K562 (cell line): ENCODE measurements around a stretch of chr20.

DNA sequence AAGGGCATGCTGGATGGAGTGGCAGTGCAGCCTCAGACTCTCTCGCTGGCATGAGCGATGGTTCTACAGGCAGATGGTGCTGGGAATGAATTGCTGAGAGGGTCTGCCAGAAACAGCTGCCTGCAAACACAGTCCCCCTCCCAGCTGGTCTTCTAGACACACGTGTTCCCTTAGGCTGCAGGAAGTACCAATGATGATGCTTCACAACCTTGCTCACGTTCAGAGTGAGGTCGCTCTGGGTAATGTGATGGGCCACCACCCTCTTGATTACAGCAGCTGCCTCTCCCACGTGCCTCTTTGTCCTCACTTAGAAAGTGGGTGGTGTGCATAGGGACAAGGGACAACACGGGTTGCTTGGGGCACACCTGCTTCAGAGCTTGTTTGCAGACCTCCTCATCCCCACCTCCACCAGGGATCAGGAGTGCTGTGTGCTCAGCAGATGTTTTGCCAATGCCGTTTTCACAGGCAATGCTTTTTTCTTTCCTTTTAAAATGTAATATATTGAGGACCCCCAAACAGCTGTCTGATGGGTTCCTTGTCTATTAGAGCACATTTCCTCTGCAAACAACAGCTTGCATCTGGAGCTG lies 84.6 kb downstream of the FOXA2 start:
- RAMPAGE, long total RNA: no peak
- RRBS: no CpG with 5 or more reads among the region's 8 CpGs
PRO-cap:
- standard: no peak
- CoPRO, capped RNA only, 2 experiments: no peak in any of the 2 experiments
- CoPRO, capped and uncapped RNA, 2 experiments: no peak in any of the 2 experiments
- CoPRO, uncapped RNA only, 2 experiments: no peak in any of the 2 experiments
CAGE:
- cytosol, long polyA plus RNA: no peak
- long polyA plus RNA: no peak
- nucleolus, long total RNA: no peak
- nucleus, long polyA plus RNA: no peak

DNA sequence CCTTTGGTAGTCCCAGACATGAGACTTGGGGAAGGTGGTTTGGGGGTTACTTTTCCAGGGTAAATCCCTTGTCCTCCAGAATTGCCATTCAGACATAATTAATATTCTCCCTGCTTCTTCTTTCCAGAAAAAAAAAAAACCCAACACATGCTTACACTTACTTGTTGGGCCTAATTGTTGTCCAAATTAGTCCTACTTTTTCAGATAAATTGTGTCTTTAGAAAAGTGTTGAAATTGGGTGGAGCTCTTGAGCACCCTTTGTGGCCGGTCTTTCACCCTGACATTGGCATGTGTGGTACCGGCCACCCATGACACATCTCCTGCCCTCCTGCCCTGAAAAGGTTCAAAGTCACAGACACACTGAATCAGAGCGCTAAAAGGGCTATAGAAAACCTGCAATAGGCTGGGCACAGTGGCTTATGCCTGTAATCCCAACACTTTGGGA lies 57.3 kb downstream of the FOXA2 start:
- RAMPAGE, long total RNA: no peak
- RRBS: no CpG with 5 or more reads among the region's 3 CpGs
PRO-cap:
- standard: no peak
- CoPRO, capped RNA only, 2 experiments: no peak in any of the 2 experiments
- CoPRO, capped and uncapped RNA, 2 experiments: no peak in any of the 2 experiments
- CoPRO, uncapped RNA only, 2 experiments: no peak in any of the 2 experiments
CAGE:
- cytosol, long polyA plus RNA: no peak
- long polyA plus RNA: no peak
- nucleolus, long total RNA: no peak
- nucleus, long polyA plus RNA: no peak

DNA sequence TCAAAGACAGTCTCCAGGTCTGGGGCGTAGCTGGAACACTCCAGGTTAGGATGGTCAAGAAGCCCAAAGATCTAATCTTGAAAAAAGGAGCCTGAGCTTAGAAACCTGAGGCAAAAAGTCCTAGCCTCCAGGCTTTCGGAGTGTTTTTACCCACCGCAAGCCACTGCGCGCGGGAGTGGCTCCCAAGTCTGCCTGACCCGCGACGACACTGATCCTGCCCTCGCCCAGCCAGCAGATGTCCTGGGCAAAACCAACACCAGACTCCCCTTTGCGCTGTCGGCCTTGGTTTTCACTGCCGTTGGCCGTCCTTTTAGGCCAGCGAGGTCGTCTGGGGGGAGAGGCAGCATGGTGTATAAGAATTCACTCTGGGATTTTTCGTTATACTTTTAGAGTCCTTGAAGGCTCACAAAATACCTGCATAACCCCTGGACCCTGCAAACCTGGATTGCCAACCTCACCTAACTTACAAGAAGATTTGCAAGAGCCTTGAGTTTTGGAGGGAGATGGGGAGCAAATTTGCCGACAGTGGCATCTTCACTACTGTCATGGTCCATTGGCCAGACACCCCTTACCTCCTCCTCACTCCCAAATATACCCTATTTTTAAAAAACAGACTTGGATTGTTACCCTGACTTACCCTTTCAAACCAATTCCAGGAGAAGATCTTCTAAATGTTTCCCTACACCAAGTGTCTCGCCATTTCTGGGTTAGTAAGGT lies 4.6 kb downstream of the FOXA2 start:
- RAMPAGE, long total RNA: no peak
- RRBS: no CpG with 5 or more reads among the region's 19 CpGs
PRO-cap:
- standard: no peak
- CoPRO, capped RNA only, 2 experiments: no peak in any of the 2 experiments
- CoPRO, capped and uncapped RNA, 2 experiments: no peak in any of the 2 experiments
- CoPRO, uncapped RNA only, 2 experiments: no peak in any of the 2 experiments
CAGE:
- cytosol, long polyA plus RNA: no peak
- long polyA plus RNA: no peak
- nucleolus, long total RNA: no peak
- nucleus, long polyA plus RNA: no peak

GRCh38 chr20:22580339-22580533 lies 4.1 kb downstream of the FOXA2 start:
- RAMPAGE, long total RNA: no peak
PRO-cap:
- standard: no peak
- CoPRO, capped RNA only, 2 experiments: no peak in any of the 2 experiments
- CoPRO, capped and uncapped RNA, 2 experiments: no peak in any of the 2 experiments
- CoPRO, uncapped RNA only, 2 experiments: no peak in any of the 2 experiments
CAGE:
- cytosol, long polyA plus RNA: no peak
- long polyA plus RNA: no peak
- nucleolus, long total RNA: no peak
- nucleus, long polyA plus RNA: no peak

GRCh38 chr20:22684478-22685160 lies 100.2 kb upstream of the FOXA2 start:
- RAMPAGE, long total RNA: no peak
- RRBS: no CpG with 5 or more reads among the region's 11 CpGs
PRO-cap:
- standard: no peak
- CoPRO, capped RNA only, 2 experiments: no peak in any of the 2 experiments
- CoPRO, capped and uncapped RNA, 2 experiments: no peak in any of the 2 experiments
- CoPRO, uncapped RNA only, 2 experiments: no peak in any of the 2 experiments
CAGE:
- cytosol, long polyA plus RNA: no peak
- long polyA plus RNA: no peak
- nucleolus, long total RNA: no peak
- nucleus, long polyA plus RNA: no peak

- RAMPAGE, long total RNA: no peak
- RRBS: 87% methylated on average over 16 of the region's 60 CpGs
PRO-cap:
- standard: no peak
- CoPRO, capped RNA only, 2 experiments: no peak in any of the 2 experiments
- CoPRO, capped and uncapped RNA, 2 experiments: no peak in any of the 2 experiments
- CoPRO, uncapped RNA only, 2 experiments: no peak in any of the 2 experiments
CAGE:
- cytosol, long polyA plus RNA: no peak
- long polyA plus RNA: no peak
- nucleolus, long total RNA: no peak
- nucleus, long polyA plus RNA: no peak
Measured at GRCh38 chr20:23047074-23048234, 2.0 kb downstream of the THBD start.

- RAMPAGE, long total RNA: no peak
- RRBS: no CpG with 5 or more reads among the region's 8 CpGs
PRO-cap:
- standard: no peak
- CoPRO, capped RNA only, 2 experiments: no peak in any of the 2 experiments
- CoPRO, capped and uncapped RNA, 2 experiments: no peak in any of the 2 experiments
- CoPRO, uncapped RNA only, 2 experiments: no peak in any of the 2 experiments
CAGE:
- cytosol, long polyA plus RNA: no peak
- long polyA plus RNA: no peak
- nucleolus, long total RNA: no peak
- nucleus, long polyA plus RNA: no peak
Measured at GRCh38 chr20:23082659-23083331, 3.3 kb downstream of the CD93 start.

GRCh38 chr20:23094848-23095358 lies 8.8 kb upstream of the CD93 start:
- RAMPAGE, long total RNA: no peak
- RRBS: no CpG with 5 or more reads among the region's 10 CpGs
PRO-cap:
- standard: no peak
- CoPRO, capped RNA only, 2 experiments: no peak in any of the 2 experiments
- CoPRO, capped and uncapped RNA, 2 experiments: no peak in any of the 2 experiments
- CoPRO, uncapped RNA only, 2 experiments: no peak in any of the 2 experiments
CAGE:
- cytosol, long polyA plus RNA: no peak
- long polyA plus RNA: no peak
- nucleolus, long total RNA: no peak
- nucleus, long polyA plus RNA: no peak

- RAMPAGE, long total RNA: no peak
- RRBS: under 1% methylated on average over 5 of the region's 58 CpGs
PRO-cap:
- standard: bidirectional peak, plus-strand start at chr20:23351378, minus-strand start at chr20:23351464
- CoPRO, capped RNA only, 2 experiments: no peak in any of the 2 experiments
- CoPRO, capped and uncapped RNA, 2 experiments: no peak in any of the 2 experiments
- CoPRO, uncapped RNA only, 2 experiments: no peak in any of the 2 experiments
CAGE:
- cytosol, long polyA plus RNA: no peak
- long polyA plus RNA: no peak
- nucleolus, long total RNA: no peak
- nucleus, long polyA plus RNA: no peak
Measured at GRCh38 chr20:23350990-23351922, 665 bp downstream of the NXT1 start.

GRCh38 chr20:23426050-23426402 lies 4.7 kb upstream of the NAPB start:
- RAMPAGE, long total RNA: no peak
- RRBS: no CpG with 5 or more reads among the region's 21 CpGs
PRO-cap:
- standard: no peak
- CoPRO, capped RNA only, 2 experiments: no peak in any of the 2 experiments
- CoPRO, capped and uncapped RNA, 2 experiments: no peak in any of the 2 experiments
- CoPRO, uncapped RNA only, 2 experiments: no peak in any of the 2 experiments
CAGE:
- cytosol, long polyA plus RNA: no peak
- long polyA plus RNA: no peak
- nucleolus, long total RNA: no peak
- nucleus, long polyA plus RNA: no peak

DNA sequence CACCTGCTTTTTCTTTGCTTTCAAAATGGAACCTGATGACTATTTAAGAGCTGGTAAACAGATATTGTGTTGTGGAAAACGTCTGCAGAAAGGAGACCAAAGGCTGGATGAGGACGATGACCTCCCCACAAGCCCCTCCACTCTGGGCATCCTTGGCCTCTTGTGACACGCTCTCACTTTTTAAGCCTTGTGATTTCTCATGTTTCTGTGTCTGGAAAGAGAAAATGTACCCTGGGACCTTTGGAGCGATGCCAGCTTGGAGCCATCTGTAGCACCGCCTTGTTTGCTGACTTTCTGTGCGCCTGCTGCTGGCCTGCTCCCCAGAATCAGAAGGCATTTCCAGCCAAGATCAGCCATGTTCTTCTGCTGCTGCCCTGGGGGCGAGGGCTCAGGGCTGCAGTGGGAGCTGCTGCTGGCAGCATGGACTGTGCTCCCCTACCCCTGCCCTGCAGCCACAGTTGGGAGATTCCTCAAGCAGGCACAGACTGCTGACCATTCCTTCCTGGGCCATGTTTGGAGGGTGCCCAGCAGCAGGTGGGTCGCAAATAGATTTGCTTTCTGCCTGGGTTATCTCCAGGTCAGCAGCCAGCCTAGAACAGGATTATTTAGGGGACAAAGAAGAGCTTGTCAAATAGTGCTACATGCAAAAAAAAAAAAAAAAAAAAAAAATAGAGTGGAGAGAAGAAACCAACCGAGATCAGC lies 3.4 kb upstream of the CSTL1 start:
- RAMPAGE, long total RNA: no peak
- RRBS: no CpG with 5 or more reads among the region's 9 CpGs
PRO-cap:
- standard: no peak
- CoPRO, capped RNA only, 2 experiments: no peak in any of the 2 experiments
- CoPRO, capped and uncapped RNA, 2 experiments: no peak in any of the 2 experiments
- CoPRO, uncapped RNA only, 2 experiments: no peak in any of the 2 experiments
CAGE:
- cytosol, long polyA plus RNA: no peak
- long polyA plus RNA: no peak
- nucleolus, long total RNA: no peak
- nucleus, long polyA plus RNA: no peak

DNA sequence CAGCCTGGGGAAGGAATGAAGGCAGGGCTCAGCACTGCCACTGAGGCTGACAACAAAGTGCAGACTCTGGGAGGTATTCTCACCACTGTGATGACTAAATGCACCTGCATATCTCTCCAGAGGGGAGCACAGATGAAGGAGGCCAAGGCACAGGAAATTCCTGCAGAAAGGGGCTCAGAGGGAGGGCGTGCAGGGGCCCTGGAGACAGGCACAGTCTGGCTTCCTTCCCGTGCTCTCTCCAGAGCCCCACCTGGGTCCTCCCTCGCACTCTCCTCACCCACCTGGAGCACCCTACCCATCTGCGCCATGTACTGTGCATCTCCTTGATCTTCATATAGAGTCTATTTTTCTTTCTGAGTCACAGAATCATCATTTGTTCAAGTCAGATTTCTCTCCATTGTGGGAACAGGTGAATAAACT lies 16.1 kb downstream of the CST9L start:
- RAMPAGE, long total RNA: no peak
- RRBS: no CpG with 5 or more reads among the region's 4 CpGs
PRO-cap:
- standard: no peak
- CoPRO, capped RNA only, 2 experiments: no peak in any of the 2 experiments
- CoPRO, capped and uncapped RNA, 2 experiments: no peak in any of the 2 experiments
- CoPRO, uncapped RNA only, 2 experiments: no peak in any of the 2 experiments
CAGE:
- cytosol, long polyA plus RNA: no peak
- long polyA plus RNA: no peak
- nucleolus, long total RNA: no peak
- nucleus, long polyA plus RNA: no peak

DNA sequence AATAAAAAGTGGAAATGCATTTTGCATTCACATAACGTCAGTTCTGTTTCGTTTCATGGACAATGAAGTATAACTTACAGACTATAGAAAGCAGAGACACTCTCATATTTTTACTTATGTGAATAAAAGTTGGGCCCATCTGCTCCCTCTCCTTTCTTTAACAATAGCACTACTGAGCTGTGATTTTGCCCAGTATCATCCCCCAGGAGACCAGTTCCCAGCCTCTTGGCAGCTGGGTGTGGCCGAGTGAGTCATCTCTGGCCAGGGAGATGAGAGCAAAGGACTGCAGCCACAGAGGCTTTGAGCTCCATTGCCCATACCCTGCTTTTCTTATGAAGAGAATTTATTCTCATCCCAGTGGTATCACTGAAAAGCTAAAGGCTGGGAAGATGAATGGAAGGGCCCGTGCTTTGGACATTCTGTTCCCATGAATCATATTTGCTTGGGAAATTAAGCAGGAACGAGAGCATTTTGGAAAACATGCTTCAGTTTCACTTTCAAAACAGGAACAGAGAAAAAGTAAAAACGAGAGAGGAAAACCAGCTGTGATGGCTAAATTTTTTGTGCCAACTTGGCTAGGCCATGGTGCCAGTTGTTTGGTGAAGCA lies 14.9 kb downstream of the CST3 start:
- RAMPAGE, long total RNA: no peak
- RRBS: no CpG with 5 or more reads among the region's 6 CpGs
PRO-cap:
- standard: no peak
- CoPRO, capped RNA only, 2 experiments: no peak in any of the 2 experiments
- CoPRO, capped and uncapped RNA, 2 experiments: no peak in any of the 2 experiments
- CoPRO, uncapped RNA only, 2 experiments: no peak in any of the 2 experiments
CAGE:
- cytosol, long polyA plus RNA: no peak
- long polyA plus RNA: no peak
- nucleolus, long total RNA: no peak
- nucleus, long polyA plus RNA: no peak

DNA sequence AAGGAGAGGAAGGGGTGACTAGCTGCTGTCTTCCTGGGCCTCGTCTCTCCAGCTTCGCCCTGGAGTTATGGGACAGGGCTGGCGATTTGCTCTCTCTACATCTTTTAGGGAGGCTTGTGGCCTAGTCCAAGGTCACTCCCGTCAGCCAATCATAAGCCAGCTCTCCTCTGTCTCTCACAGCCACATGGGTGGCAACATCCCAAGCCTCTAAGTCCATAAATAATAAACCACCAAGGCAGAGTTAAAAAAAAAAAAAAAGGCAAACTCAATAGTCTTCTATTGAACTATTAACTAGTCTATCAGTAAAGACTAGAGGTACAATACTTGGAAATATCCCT lies 7.3 kb downstream of the CST3 start:
- RAMPAGE, long total RNA: no peak
- RRBS: no CpG with 5 or more reads among the region's 4 CpGs
PRO-cap:
- standard: no peak
- CoPRO, capped RNA only, 2 experiments: no peak in any of the 2 experiments
- CoPRO, capped and uncapped RNA, 2 experiments: no peak in any of the 2 experiments
- CoPRO, uncapped RNA only, 2 experiments: no peak in any of the 2 experiments
CAGE:
- cytosol, long polyA plus RNA: no peak
- long polyA plus RNA: no peak
- nucleolus, long total RNA: no peak
- nucleus, long polyA plus RNA: no peak

DNA sequence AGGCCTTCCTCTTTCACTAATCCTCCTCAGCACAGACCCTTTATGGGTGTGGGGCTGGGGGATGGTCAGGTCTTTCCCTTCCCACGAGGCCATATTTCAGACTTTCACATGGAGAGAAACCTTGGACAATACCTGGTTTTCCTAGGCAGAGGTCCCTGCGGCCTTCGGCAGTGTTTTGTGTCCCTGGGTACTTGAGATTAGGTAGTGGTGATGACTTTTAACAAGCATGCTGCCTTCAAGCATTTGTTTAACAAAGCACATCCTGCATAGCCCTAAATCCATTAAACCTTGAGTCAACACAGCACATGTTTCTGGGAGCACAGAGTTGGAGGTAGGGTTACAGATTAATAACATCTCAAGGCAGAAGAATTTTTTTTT lies 6.0 kb upstream of the CST4 start:
- RAMPAGE, long total RNA: no peak
- RRBS: no CpG with 5 or more reads among the region's 3 CpGs
PRO-cap:
- standard: no peak
- CoPRO, capped RNA only, 2 experiments: no peak in any of the 2 experiments
- CoPRO, capped and uncapped RNA, 2 experiments: no peak in any of the 2 experiments
- CoPRO, uncapped RNA only, 2 experiments: no peak in any of the 2 experiments
CAGE:
- cytosol, long polyA plus RNA: no peak
- long polyA plus RNA: no peak
- nucleolus, long total RNA: no peak
- nucleus, long polyA plus RNA: no peak

GRCh38 chr20:23902098-23903252 lies 22.9 kb upstream of the CST5 start:
- RAMPAGE, long total RNA: no peak
- RRBS: no CpG with 5 or more reads among the region's 26 CpGs
PRO-cap:
- standard: no peak
- CoPRO, capped RNA only, 2 experiments: no peak in any of the 2 experiments
- CoPRO, capped and uncapped RNA, 2 experiments: no peak in any of the 2 experiments
- CoPRO, uncapped RNA only, 2 experiments: no peak in any of the 2 experiments
CAGE:
- cytosol, long polyA plus RNA: no peak
- long polyA plus RNA: no peak
- nucleolus, long total RNA: no peak
- nucleus, long polyA plus RNA: no peak

DNA sequence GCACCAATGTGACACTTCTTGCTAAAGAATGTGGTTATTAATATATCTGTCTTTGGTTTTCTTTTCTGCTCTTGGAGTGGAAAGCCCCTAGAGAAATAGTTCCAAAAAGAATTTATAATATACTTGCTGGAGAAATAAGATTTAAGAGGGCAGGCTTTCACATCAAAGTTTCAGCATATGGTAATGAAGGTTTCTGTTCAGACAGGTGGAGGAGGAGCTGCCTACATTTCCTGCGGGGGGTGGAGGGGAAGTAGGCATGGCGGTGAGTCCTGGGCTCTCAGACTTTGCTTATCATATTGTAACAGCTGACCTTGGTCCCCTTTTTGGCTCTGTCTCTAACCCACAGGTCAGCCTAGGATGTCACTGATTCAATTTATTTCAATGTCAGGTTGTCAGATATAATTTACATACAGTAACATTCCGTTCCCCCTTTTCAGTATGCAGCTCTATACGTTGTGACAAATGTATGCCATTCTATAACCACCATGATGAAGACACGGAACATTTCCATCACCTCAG lies 77.5 kb upstream of the GGTLC1 start:
- RAMPAGE, long total RNA: no peak
- RRBS: no CpG with 5 or more reads among the region's 5 CpGs
PRO-cap:
- standard: no peak
- CoPRO, capped RNA only, 2 experiments: no peak in any of the 2 experiments
- CoPRO, capped and uncapped RNA, 2 experiments: no peak in any of the 2 experiments
- CoPRO, uncapped RNA only, 2 experiments: no peak in any of the 2 experiments
CAGE:
- cytosol, long polyA plus RNA: no peak
- long polyA plus RNA: no peak
- nucleolus, long total RNA: no peak
- nucleus, long polyA plus RNA: no peak

- RAMPAGE, long total RNA: no peak
- RRBS: no CpG with 5 or more reads among the region's 17 CpGs
PRO-cap:
- standard: no peak
- CoPRO, capped RNA only, 2 experiments: no peak in any of the 2 experiments
- CoPRO, capped and uncapped RNA, 2 experiments: no peak in any of the 2 experiments
- CoPRO, uncapped RNA only, 2 experiments: no peak in any of the 2 experiments
CAGE:
- cytosol, long polyA plus RNA: no peak
- long polyA plus RNA: no peak
- nucleolus, long total RNA: no peak
- nucleus, long polyA plus RNA: no peak
Measured at GRCh38 chr20:24108867-24109595, 120.5 kb upstream of the GGTLC1 start.